A172 (cell line): ENCODE data around the gene RFX3.

DNA sequence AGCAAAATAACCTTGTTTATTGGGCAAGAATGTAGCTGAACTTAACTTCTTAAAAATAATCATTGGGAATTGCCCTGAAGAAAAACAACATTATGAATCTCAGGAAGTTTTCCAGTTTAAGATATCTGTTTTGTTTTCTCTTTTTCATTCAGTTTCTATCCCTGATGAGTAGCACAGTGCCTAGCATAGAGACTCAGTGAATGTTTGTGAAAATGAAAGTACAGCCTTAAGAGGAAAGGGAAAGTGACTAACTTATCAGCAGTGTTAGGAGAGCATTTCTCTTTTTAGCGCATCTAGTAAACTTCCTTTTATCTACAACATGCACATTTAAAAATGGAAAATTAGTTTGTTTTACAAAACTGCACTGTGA lies 110.7 kb downstream of the SMARCA2 start:
- RAMPAGE, long total RNA: no peak

DNA sequence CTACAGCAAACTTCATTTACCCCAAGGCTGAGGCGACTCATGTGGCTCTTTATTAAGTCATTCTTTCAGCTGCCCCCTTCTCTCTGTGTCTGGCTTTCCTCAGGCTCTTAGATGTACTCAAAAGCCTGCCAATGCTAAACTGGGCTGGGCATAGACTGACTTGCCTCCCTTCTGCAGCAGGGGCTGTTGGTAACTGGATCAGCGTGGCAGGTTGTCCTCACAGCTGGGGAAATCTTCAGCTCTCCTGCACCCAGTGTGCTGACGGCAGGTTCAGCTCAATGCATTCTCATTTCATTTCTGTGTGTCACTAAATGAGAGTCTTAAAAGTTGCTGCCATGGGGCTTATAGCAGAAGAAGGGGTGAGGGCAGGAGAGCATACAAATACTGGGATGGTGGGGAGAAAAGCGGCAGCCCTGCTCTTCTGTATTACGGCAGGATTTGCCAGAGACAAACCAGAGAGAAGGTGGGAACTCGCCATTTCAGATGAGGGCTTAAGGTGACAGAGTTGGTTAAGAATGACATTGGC lies 219.6 kb downstream of the SMARCA2 start:
- RAMPAGE, long total RNA: no peak

GRCh38 chr9:2242669-2243414 lies 227.7 kb downstream of the SMARCA2 start:
- RAMPAGE, long total RNA: no peak

DNA sequence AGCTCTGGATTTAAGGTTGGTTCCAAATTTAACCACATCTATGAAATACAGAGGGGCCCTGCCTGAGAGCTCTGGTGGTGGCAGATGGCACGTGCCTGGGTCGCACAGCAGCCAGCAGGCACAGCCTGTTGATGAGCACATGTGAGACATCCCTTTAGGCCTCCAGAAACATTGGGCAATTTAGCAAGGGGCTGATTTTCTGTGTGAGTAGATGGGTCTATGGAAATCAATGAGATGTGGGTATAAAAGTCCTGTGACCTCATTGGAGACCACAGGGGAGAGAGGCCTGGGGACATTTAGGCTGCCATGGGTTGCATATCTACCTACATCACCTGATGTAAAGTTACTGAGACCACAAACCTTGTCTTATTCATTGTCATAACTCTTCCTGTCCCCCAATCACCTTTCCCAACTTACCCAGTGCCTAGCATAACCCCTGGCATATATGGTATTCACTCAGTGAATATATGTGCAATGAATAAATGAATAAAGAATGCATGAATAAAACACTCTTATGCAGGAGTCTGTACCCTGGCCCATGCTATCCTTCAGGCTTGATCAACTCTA lies 285.0 kb downstream of the SMARCA2 start:
- RAMPAGE, long total RNA: no peak

- RAMPAGE, long total RNA: no peak
These were observed 62.5 kb upstream of the VLDLR start for GRCh38 chr9:2559133-2559466.

DNA sequence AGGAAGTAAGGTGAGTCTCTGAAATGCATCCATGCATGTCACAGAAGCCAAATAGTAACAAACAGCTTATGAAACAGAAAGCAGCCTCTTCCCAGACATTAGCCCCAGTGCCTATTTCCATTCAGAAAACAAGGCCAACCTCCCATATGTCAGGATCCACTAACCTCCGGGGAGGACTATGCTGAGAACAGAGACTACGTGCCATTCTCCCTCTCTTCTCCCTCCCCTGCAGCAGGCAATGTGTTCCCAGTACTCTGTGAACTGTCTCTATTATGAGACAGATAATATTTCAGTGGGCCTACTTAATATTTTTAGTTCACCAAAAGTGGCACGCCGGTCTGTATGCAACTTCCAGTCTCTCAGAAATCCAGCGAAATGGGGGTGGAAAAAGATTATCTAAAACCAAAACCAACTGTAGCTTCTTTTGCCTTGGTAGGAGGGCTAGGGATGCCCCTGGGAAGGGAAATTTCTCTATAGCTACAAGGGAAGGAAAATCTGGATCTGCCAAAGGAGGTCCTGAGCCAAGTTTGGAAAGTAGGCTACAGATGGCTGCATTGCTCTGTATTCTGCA lies 42.0 kb downstream of the VLDLR start:
- RAMPAGE, long total RNA: no peak

DNA sequence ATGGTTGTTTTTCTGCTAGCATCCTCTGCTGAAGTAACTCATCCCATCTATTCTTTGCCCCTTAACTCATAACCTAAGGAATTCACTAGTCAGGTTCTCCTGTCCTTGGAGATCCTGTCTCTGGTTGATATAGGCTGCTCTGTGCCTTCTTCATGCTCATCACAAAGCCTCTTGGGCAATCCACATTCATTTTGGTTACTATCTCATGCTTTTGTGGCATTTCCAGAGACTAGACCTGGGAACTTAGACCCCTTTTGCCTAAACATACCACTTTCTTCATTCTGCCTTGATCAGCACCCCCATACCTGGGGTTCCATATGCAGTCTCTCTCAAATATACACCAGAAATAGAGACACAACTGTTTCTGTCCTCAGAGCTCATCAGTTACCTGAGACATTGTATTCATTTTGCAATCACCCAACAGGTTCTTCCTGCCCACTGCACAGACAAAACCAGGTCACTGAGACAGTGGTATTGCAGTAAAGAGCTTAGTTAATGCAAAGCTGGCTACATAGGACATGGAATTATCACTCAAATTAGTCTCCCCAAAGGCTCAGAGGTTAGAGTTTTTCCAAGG lies 40.7 kb downstream of the KCNV2 start:
- RAMPAGE, long total RNA: no peak

DNA sequence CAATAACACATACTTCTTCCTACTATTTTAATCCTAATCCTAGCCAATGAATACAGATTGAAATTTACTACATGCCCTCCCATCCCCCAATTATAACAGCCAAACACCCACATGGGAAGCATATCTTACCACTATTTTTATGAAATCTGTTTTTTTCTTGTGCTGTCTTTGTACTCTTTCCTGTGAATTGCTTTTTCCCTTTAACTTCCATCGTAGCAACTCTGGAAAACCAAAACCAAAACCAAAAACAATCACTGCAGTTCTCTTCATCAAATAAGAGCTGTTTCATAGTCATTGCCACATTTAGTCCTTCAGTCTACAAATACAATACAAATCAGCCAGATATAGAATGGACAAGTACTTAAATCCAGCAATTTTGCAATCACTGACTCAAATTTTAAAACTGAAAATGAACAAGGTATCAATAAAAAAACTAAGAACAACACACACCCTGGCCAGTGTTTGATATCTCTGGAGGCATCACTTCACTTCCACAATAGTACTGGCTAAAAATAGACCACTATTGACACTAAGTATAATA lies 5.5 kb downstream of the PUM3 start:
- RAMPAGE, long total RNA: no peak

DNA sequence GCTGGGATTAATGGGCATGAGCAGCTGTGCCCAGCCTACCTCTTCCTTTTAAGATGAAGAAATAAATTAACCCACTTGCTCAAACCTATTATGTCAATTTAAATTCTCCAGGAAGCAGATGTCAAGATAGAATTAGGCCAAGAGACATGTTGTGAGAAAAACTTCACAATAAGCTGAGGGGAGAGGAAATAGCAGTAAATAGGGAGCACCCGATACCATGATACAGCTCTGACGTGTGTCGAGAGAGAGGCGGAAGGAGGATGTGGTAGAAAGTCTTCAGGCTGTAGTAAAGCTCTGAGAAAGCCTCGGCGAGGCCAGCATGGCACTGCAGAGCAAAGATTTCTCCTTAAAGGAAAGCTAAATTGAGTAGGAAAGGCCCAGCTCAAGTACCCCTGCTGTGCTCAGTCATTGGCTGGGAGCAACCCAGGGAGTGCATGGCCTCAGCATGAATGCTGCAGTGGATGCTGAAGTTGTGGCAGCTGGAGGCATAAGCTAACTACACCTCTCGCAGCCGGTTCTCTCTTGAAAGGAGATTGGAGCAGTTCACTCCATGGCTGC lies 6.1 kb upstream of the PUM3 start:
- RAMPAGE, long total RNA: no peak

DNA sequence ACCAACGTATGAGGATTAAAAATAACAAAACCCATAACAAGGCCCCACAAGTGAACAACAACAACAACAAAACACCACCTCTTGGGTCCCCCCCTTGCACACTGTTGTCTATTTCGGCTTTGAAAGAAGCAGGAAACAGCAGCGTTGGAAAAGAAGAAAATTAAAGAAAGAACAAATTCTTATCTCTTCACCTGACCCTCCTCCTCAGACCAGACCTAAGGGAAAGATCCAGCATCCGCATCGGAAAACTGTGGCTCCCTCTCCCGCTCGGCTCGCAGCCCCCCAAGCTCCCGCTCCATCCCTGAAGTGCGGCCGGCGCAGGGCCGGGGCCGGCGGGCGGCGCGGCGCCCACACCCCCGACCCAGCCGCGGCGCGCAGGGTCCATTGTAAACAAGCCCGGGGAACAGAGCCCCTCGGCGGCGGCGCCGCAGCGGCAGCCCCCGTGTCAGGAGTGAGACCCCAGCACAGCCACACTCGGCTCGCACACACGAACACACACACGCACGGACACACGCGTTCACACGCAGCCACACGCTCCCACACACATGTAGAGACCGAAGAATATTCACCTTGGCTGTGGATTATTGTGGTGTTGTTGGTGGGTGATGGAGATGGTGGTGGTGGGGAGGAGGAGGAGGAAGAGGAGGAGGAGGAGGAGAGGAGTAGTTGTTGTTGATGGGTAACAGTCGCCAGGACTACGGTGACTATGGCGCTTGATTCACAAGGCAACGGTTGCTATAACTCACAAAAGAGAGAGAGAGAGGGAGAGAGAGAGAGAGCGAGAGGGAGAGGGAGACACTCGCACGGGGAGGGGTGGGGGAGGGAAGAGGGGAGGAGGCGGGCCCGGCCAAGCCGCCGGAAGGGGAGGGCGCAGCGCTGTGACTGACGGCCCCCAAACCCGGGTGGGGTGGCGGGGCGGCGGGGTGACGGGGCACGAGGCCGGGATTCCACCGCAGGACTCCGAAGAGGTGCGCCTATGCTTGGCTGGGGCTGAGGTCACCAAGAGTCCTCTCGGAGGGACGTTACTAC lies at the start of gene RFX3:
Gene RFX3, minus strand, starts transcription at position 824 of the 1,029 bp plus-strand sequence.
- RAMPAGE, long total RNA: no peak

DNA sequence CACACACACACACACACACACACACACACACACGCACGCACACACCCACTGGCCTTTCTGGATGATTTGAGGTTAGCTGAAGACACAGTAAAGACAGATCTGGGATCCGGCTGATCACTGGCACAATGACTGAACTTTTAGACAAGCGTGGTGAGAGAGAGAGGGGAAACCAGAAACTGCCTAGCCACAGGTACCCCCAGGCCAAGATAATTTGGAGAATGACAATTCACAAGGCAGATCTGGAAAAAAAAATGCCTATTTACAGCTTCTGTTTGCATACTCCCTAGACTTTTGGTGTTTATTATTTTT lies 348.1 kb downstream of the GLIS3 start:
- RAMPAGE, long total RNA: no peak

DNA sequence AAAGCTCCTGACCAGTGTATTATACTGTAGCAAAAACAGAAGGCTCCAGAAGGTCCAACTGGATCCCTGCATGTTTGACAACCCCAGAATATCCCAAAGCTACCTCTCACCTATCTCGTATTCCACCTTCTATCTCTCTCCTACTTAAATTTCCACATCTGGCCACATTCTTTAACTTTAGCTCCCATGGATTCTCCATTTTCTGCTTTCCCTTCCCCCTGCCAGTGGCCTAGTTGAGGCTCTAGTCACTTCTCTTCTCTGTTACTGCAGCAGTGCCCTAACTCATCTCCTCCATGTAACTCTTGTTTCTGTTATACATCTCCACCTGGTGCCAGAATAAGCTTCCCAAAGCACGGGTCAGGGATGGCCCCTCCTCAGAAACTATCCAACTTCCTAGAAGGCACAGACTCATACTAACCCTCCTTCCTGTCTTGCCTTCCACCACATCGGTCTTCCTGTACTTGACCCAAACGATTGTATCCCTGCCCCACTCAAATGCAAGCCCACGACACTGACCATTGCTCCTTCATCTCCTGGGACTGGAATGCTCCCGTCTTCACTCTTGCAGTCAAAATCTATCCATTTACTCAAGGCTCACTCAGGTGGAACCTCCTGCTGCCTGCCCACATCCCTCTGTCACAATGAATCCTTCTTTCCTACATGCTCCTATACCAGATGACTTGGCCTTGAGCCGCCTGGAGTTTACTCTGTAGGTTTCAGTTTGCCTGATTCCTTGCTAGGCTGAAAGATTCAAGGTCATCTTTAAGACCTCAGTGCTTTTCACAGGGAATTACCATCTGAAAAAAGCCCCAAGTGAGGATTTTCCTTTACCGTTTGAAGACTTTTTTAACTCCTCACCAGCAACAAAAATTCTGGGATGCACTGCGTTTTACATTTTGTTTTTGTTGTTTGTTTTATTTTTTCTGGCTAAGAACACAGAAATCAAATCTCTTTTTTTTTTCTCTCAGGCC lies 264.3 kb downstream of the GLIS3 start:
- RAMPAGE, long total RNA: no peak

GRCh38 chr9:4065444-4065971 lies 234.4 kb downstream of the GLIS3 start:
- RAMPAGE, long total RNA: no peak

GRCh38 chr9:4105840-4106189 lies 194.1 kb downstream of the GLIS3 start:
- RAMPAGE, long total RNA: no peak

DNA sequence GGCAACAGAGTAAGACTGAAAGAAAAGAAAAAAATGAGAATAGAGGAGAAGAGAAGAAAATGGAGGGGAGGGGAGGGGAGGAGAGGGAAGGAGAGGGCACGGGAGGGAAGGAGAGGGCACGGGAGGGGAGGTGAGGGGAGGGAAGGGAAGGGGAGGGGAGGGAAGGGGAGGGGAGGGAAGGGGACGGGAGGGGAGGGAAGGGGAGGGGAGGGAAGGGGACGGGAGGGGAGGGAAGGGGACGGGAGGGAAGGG lies 23.7 kb downstream of the GLIS3 start:
- RAMPAGE, long total RNA: no peak

DNA sequence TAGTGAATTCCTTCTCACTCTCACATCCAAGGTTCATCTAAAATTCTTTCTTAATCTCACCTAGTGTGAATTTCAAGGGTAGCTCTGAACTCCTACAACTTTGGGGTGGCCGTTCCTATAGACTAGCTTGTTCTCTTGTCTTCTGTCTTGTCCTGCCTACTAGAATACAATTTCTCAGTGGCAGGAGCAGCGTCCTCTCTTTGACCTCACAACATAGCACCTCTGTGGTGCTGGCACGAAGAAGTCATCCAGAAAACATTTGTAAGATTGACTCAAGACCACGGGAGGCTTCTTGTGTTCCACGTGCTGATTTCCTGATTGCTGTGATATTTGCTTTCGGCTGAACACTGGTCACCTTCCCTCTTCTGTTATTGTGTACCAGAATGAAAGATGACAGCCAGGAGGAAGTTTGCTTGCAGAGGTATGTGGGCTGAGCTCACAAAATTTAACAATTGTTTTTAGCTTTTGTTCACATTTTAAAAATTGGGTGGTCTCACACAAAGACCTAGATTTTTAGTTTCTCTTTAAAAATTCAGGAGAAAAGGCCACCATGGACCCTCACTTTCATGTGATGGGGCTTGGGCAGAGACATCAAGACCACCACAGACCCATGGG lies 27.1 kb downstream of the SLC1A1 start:
- RAMPAGE, long total RNA: no peak

- RAMPAGE, long total RNA: no peak
These were observed 42.0 kb downstream of the SLC1A1 start for GRCh38 chr9:4532183-4532738.

DNA sequence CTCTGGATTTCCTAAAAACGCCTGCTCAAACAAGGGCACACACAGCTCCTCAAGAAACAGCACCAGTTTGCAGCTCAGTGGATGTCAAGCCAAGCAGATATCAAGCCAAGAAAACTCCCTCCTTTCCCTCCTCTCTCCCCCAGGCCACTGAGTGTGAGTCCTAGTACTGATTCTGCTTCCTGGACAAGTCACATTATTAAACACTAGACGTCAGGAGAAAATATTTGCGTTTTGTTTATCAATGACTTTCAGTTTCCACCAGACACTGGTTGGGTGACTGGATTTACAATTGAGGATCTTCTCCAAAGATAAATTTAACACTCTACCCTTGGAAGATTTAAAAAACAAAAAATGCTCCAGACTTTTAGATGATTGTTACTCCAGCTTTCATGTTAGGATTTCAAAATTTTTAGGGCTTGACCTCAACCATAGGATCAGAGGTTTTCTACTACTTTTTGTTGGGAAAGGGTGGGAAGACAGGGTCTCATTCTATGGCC lies 59.7 kb downstream of the SLC1A1 start:
- RAMPAGE, long total RNA: no peak

- RAMPAGE, long total RNA: no peak
These were observed 63.4 kb downstream of the SLC1A1 start for GRCh38 chr9:4553659-4554088.

DNA sequence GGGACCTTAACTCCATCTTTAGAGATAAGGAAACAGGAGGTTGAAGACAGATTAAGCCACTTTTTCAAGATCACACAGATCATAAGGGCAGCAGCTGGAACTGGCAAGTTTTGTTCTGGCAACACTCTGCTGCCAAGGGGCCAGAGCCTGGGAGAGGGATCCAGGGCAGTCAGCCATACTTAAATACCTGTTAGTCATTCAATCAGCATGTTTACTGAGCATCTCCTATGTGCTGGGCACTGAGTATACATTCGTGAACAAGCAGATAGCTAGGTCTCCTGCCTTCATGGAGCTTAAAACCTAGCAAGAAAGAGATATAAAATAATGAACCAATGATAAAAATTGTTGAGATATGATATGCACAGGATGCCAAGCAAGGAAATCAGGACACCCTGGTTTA lies 63.8 kb downstream of the SLC1A1 start:
- RAMPAGE, long total RNA: no peak